LHCN-M2 (cell line): ENCODE measurements around a stretch of chr3.

- RAMPAGE, long total RNA, result no peak
Measured at GRCh38 chr3:37982124-37983036, 8.2 kb upstream of the VILL start.

- RAMPAGE, long total RNA, result no peak
Measured at GRCh38 chr3:37983274-37983901, 7.2 kb upstream of the VILL start.

GRCh38 chr3:38038273-38039021 is 561 bp upstream of the DLEC1 start:
- RAMPAGE, long total RNA, result no peak

GRCh38 chr3:38040500-38040866 is 1.5 kb downstream of the DLEC1 start:
- RAMPAGE, long total RNA, result no peak

DNA sequence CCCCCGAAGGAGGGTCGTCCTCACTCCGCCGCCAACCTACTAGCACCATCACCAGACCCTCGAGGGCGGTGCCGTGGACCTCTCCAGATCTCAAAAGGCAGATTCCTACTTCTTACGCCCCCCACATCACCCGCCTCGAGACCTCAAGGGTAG is 206 bp upstream of the MYD88 start:
- RAMPAGE, long total RNA, result no peak

DNA sequence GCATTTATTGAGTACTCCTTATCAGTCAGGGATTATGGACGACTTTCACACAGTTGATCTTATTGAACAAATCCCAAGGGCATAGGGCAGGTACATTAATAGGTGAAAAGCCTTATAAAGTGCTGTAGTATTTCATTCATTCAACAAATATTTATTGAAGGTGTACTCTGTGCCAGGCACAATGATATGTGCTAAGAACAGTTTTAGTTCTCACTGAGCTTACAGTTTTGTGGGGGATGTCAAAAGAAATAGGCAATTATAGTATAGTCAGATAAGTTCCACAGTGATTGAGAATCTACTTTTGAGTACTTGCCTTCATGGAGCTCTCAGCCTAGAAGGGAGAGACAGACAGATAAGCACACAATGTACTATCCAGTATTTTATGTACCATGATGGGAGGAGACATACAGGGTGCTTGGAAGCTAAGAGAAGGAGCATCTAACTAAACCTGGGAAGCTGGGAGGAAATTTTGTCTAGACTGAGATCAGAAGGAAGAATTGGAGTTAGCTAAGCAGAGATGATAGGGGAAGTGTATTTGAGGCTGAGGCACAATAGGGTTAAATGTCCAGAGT is 24.3 kb downstream of the OXSR1 start:
- RAMPAGE, long total RNA, result no peak

- RAMPAGE, long total RNA, result no peak
Measured at GRCh38 chr3:38406605-38407067, 47.1 kb upstream of the ACVR2B start.

- RAMPAGE, long total RNA, result no peak
Measured at GRCh38 chr3:38533106-38533823, 37.1 kb downstream of the EXOG start.

GRCh38 chr3:38614865-38615376 is 34.6 kb downstream of the SCN5A start:
- RAMPAGE, long total RNA, result no peak

DNA sequence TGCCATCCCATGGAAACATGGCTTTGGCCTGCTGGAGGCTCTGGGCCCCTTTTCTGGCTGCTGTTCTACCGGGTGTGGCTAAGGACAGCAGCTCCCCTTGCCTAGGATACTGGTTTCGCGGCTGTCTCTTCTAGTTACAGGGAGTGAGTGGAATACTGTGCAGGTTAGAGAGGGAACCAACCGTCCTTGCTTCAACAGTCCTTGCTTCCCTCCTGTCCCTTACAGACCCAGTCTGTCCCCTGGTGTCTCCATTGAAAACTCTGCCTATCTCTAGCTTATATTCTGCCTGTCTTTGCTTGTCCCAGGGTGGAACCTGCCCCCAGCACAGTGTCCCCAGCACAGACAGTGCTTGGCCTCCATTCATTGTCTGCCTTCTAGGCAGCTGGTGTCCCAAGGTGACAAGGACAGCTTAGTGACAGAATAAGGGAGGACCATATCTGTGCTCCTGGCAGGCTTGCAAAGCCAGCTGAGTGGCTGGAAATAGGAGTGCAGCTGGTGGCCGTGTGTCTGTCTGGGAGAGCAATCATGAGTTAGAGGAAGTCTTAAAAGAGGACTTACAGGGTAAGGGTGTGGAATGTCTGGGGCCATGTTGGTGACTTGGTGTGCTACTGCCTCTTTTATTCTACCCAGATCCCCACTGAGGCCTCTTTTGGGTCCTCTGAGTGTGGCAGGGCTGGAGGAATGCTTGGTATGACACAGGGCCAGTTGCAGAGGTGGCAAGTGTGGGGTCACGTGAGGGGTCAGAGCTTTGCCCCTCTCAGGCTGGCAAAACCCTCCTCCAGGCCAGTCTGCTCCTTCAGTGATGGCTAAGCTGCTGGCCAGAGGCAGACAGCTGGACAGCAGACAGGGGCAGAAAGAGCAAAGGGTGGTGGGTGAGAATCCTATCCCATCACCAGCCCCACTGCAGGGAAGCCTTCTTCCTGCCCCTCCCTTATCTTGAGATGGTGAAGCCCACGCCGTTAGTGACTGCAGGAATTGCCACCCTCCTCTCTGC is 33.3 kb downstream of the SCN5A start:
- RAMPAGE, long total RNA, result no peak

- RAMPAGE, long total RNA, result no peak
Measured at GRCh38 chr3:39013317-39013641, 38.5 kb downstream of the SCN11A start.

DNA sequence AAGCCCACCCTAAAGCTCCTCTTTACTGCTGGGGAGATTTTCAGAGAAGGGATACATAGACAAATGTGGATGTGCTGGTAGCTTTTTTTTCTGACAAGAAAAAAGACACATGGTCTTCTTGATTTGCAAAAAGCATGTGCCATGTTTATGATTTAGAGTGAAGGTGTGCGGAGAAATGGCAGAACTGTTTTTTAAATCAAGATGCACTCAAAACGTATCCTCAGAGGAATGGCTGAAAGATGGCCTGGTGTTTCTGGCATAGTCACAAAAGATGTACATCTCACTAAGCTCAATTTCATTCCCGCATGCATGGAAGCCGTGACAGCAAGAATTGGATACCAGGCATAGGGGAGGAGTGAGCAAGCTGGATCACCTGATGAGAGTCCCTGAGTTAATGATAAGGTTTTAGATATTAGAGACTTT is 13.2 kb downstream of the GORASP1 start:
- RAMPAGE, long total RNA, result no peak

DNA sequence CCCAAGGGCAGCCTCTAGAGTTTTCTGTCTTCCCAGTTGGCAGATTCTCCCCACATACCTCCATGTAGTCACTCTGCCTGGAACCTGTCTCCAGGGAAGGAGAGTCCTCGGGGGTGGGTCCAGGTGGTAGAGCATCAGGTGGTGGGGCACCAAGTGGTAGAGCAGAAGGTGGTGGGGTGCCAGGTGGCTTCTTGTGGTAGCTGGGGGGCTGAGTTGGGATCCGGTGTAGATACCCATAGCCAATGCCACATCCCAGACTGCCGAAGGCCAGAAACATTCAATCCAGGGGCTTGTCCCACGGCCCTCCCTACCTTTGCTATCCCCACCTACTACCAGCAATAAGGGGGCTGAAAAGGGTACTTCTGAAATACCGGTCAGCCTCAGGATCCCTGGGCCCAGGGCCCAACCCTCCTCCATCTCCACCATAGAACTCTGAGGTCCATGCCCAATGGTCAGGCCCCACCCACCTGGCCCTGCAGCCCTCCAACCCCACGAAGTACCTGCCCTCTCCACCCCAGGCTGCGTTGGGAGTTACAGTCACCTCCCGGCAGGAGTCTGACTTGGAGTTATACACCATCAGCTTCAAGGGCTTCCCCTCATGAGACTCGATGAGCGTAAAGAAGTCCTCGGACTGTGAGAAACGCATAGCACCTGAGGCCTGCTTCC is 7.0 kb downstream of the GORASP1 start:
- RAMPAGE, long total RNA, result no peak

GRCh38 chr3:39148165-39148469 is 5.3 kb downstream of the CSRNP1 start:
- RAMPAGE, long total RNA, result no peak

DNA sequence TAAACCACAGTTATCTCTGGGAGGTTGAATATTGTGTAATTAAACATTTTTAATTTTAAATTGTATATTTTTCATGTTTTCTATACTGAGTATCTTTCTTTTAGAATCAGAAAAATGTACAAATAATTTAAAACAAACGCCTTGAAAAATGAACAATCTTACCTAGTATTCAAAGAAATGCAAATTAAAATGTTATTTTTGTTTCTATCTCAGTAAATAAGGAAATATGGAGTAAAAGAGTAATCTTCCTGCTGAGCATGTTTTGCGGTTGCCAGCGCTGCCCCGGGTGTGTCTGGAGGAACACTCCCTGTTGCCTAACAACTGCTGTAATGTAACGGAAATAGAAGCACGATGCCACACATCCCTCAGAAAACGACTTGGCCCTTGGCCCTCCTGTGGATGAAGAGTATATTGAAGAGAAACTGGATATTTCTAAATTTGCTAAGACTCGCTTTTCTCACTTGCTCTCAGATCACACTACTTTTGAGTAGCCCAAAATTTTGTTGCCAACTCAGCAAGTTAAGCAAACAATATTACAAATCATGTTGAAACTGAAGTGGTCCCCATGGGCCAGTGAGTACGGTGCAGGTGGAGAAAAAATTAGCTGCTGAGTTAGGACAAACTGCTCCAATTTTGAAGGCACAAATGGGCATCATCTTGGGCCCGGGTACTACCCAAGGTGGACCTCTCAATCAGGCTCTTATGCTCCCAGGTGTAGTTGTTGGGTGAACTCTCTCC is 18.9 kb downstream of the CX3CR1 start:
- RAMPAGE, long total RNA, result no peak

DNA sequence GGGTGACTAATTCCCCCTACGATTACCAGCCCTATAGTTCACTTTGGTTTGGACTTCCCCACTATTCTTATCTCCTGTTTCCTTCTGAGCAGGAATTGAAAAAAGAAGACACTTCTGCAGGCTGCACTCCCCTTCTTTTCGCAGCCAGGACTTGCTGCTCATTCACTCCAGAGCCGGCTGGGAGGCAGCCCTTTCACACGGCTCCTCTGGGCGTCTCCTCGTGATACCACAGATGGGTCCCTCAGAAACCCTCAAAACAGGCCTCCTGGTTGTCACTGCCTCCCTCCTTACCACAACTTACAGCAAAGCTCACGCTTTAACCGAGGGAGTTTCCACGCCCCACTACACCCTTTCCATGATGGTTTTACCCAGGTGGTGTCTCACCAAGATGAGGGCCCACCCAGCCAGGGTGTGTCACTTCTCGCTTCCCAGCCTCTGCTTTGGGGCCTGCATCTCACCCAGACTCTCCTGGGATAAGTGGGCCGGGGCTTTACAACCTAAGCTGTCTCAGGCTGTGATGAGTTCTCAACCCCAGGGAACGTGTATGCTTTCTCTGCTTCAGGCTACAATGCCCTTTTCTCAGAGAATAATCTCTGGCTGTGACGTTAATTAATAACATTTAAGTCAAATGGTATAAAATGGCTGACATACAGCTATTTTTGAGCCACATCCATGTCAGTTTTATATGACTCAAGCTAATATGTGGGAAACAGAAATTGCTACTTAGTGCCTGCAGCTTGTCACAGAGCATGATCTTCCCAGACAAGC is 11.9 kb downstream of the CX3CR1 start:
- RAMPAGE, long total RNA, result no peak

- RAMPAGE, long total RNA, result no peak
Measured at GRCh38 chr3:39386580-39387270, 3.6 kb downstream of the SLC25A38 start.

GRCh38 chr3:39810264-39810814 is 930 bp downstream of the MYRIP start:
- RAMPAGE, long total RNA, result no peak

DNA sequence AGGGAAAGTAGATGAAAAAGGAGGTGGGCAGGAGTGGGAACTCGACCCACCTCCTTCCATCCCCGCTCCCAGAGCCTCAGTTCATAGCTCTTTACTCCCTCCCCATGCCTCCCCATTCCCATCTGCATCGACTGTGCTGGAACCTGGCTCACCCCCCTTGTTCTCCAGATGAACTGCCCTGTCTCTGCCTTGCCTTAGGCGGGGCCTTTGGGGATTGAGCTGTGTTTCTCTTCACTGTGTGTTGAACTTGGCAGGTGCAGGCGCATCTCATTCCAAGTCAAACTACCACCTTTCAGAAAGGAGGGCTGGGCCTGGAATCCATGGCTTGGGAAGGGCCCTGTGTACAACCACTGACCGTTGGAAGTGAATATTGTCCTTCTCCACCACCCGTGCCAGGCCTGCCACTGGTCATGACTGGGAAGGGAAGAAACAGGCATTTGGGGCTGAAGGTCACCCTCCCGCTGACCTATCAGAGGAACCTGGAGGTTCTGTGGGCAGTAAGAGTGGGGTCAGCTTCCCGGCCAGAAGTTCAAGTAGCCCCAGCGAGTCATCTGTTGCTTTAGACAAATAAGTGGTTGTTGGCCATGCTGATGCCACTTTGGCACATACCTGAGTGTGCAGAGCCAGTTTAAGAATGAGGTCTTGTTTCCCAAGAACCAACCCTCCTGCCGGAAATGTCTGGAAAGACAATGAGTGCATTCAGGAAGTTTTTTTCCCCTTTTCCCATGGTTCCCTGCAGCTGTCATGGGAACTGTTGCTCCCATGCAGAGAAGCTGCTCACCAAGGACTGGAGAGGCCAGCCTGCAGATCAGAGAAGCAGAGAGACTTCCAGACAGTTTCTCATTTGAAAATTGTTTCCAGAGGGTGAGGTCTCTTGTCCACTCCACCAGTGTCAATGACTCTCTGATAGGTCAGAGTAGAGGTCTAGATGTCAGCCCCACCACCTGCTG is 166.6 kb downstream of the ZNF621 start:
- RAMPAGE, long total RNA, result no peak

GRCh38 chr3:41198577-41199170 is 631 bp upstream of the CTNNB1 start:
- RAMPAGE, long total RNA, result no peak